ENCODE data around the gene KIDINS220.

- RRBS = 11% methylated on average over 1 of the region's 18 CpGs
These were observed 224.1 kb upstream of the ID2 start for GRCh38 chr2:8457649-8458194.

DNA sequence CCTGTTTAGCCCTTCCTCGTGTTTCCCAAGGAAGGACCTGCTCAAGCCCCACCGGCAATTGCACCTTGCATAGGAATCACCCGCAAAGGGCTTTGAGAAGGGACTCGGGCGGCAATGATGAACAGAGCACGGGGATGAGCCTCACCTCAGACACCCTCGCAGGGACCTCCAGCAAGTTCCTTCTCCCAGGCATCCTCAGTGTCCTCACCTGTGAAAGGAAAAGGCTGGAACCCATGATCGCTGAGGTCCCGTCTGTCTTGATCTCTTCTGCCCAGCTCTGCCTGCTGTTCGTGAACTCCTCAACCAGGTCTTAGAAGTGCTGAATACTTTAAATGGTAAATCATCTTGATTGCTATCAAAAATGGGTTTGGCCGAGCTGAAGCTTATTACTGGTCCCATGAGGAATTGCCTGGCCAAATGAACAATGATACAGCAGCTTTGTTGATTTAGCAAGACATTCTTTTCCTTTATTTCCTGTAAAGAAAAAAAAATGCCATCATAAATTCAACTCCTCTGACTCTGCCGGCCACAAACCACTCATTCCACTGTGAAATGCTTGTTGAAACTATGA, 74.4 kb upstream of the ID2 start:
- RRBS = no CpG with 5 or more reads among the region's 12 CpGs

DNA sequence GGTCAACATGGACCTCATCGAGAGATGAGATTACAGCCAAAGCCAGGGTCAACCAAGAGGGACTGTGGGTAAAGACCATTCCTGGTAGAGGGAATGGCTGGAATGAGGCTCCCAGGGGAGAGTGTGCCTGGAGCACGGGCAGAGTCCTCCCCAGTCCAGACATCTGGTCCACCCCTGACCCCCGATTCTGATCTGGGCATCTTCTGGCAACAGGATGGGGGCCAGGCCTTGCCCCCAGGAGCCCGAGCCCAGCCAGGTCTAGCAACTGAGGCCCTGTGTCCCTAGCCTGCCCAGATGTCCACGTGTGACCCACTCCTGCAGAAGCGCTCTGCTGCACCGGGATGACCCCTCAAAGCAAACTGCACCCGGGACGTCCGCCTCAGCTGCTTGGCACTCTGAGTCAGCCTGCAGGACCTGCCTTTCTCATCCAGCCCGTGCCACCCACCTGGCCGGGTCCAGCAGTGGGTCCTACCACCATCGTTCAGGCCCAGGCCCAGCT, 56.3 kb upstream of the ID2 start:
- RRBS = 94% methylated on average over 5 of the region's 13 CpGs

DNA sequence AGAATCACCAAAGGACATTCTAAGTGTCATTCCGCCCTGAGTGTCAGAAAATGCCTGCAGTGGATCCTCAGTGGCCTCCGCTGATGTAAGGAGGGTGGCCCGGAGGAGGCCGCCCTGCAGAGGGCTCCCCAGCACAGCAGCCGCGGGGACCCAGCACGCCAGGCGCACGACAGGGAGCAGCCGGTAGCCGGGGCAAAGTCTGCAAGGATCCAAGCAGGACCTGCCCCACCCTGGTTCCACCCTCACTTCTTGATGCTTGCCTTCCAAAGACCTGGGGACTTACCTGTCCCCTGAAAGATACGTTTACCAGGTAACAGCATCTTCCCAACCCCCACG, 54.1 kb upstream of the ID2 start:
- RRBS = 79% methylated on average over 6 of the region's 13 CpGs

- RRBS = no CpG with 5 or more reads among the region's 5 CpGs
These were observed 20.2 kb upstream of the ID2 start for GRCh38 chr2:8661762-8661982.

- RRBS = no CpG with 5 or more reads among the region's 24 CpGs
These were observed 5.9 kb upstream of the ID2 start for GRCh38 chr2:8675953-8676433.

DNA sequence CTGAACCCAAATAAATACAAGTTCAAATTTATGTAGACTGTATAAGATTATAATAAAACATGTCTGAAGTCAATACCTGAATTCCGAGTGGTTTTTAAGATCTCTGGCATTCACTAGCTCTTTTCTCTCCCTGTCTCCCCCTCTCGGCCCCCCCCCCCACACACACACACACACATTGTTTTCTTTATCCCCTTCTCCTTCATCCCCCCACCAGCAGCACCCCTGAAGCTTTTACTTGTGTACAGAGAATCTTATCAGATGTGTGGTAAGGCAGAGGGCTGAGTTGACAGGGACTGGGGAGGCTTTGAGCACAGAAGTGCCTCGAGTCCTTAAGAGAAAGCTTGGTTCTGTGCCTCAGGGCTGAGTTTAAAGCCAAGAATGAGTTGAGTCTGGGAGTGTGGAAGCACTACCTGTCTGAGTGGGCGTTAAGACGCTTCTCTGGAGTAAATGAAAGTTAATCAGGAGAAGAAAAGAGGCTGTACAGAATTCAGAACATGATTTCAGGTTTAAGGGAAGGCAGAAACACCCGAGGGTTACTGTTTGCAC, 2.6 kb downstream of the ID2 start:
- RRBS = no CpG with 5 or more reads among the region's 6 CpGs

DNA sequence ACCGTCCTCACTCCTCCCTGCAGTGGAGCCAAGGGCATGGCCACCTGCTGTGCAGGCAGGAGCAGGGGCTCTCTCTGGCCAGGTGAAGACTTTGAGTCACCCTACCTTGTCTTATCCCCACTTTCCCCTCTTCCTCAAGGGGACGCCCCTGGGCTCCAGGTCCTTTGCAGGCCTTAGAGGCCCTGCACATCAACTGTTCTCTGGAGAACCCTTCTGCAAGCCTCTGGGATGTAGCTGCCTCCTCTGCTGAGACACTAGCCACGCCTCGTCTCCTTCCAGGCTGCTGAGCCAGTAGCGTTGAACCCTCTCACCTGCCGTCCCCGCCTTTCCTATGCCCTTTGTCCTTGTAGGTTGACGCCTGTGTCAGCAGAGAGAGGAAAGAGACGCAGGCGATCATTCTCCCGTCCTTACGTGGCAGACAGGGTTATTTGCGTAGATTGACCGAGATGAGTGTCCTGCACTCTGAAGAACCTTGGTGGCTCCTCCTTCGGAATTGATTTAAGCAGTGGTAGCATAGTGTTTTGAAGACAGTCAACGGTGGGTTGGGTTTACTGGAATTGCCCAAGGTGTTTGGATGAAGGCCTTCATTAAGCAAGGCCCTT, 27.7 kb downstream of the ID2 start:
- RRBS = no CpG with 5 or more reads among the region's 16 CpGs

GRCh38 chr2:8731398-8732022, 49.7 kb downstream of the ID2 start:
- RRBS = no CpG with 5 or more reads among the region's 11 CpGs

- RRBS = no CpG with 5 or more reads among the region's 4 CpGs
These were observed 34.7 kb downstream of the KIDINS220 start for GRCh38 chr2:8802697-8803187.

GRCh38 chr2:8837138-8838096, at the start of gene KIDINS220:
Gene KIDINS220, minus strand, starts transcription at chr2:8837613.
- RRBS = 2% methylated on average over 41 of the region's 73 CpGs

DNA sequence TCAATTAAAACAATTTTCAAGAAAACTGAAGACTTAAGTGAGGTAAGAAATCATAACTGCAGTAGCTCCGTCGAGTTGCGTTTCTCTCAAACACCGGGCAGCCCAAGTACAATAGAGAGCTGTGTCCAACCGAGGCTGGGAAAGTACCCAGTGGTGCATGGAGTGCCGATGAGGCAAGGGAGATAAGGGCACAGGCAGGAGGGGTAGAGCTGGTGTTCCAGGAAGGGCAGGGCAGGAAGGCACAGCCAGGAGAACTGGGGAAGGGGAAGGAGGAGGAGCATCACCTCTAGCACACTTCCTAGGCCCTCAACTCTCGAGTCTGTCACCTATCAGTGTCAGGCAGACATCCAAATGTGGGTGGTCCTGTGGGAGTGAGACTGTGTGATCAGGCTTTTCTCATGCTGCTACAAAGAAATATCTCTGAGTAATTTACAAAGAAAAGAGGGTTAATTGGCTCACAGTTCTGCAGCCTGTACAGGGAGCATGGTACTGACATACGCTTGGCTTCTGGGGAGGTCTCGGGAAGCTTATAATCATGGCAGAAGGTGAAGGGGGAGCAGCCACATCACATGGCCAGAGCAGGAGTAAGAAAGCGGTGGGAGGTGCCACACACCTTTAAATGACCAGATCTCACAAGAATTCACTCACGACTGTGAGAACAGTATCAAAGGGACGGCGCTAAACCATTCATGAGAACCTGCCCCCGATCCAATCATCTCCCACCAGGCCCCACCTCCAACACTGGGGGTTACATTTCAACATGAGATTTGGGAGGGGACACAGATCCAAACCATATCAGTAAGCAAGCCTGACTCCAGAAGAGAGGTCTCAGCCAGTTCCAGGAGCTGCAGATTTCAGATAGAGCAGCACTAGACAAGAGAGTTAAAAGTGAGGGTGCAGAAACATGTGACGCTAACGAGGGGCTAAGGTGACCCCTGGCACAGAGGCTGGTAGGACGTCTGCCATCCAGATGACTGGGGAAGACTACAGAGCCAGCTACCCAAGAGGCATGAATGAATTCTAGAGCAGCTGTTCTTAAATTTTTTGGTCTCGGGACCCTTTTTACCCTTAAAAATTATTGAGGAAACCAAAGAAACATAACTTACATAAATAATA, 75.7 kb downstream of the MBOAT2 start:
- RRBS = no CpG with 5 or more reads among the region's 18 CpGs

- RRBS = no CpG with 5 or more reads among the region's 7 CpGs
These were observed 25.6 kb downstream of the MBOAT2 start for GRCh38 chr2:8977692-8978453.

GRCh38 chr2:9004250-9004861, 872 bp upstream of the MBOAT2 start:
- RRBS = 2% methylated on average over 16 of the region's 28 CpGs

- RRBS = no CpG with 5 or more reads among the region's 8 CpGs
These were observed 67.5 kb upstream of the MBOAT2 start for GRCh38 chr2:9070842-9071557.

DNA sequence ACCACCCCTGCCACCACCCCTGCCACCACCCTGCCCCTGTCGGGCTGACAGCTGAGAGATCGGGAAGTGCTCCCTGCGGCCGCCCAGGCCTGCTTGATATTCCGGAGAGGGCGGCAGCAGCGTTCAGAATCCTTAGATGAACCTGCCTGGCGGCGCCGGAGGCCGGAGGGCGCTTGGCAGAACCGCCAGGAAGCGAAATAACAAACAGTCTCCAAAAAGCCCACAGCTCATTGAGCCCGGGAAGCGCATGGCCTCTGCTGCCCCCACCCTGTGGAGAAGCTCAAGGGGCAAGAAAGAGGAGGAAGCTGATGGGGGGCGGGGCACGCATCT, 92.2 kb upstream of the MBOAT2 start:
- RRBS = 6% methylated on average over 11 of the region's 18 CpGs

DNA sequence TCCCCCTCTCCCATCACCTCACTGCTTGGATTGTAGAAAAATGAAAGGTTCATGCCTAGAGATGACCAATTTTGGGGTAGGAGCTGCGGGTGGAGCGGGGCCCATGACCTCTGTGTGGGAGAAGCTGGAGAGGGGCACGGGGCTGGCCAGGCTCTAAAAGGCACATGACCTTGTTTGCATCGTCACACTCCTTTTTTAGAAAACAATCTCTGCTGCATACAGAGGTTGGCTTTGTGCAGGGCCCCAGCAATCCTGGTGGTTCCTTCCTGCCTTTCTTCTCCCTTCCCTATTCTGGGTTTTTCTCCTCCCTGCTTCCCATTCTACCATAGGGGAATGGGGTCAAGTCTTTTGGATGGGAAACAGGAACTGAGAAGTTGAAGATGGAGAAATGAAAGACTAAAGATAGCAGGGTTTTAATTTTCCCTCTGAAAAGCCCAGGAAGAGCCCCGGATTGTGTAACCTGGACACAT, 53.8 kb downstream of the ASAP2 start:
- RRBS = no CpG with 5 or more reads among the region's 5 CpGs

DNA sequence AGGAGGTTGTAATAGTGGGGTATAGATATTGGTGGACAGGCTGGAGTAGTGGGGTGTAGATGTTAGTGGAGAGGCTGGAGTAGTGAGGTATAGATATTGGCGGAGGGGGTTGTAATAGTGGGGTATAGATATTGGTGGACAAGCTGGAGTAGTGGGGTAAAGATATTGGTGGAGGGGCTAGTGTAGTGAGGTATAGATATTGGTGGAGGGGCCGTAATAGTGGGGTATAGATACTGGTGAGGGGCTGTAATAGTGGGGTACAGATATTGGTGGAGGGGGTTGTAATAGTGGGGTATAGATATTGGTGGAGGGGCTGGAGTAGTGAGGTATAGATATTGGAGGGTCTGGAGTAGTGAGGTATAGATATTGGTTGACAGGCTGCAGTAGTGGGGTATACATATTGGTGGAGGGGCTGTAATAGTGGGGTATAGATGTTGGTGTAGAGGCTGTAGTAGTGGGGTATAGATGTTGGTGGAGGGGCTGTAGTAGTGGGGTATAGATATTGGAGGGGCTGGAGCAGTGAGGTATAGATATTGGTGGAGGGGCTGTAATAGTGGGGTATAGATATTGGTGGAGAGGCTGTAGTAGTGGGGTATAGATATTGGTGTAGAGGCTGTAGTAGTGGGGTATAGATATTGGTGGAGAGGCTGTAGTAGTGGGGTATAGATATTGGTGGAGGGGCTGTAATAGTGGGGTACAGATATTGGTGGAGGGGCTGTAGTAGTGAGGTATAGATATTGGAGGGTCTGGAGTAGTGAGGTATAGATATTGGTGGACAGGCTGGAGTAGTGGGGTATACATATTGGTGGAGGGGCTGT, 98.4 kb downstream of the ASAP2 start:
- RRBS = no CpG with 5 or more reads among the region's 2 CpGs

DNA sequence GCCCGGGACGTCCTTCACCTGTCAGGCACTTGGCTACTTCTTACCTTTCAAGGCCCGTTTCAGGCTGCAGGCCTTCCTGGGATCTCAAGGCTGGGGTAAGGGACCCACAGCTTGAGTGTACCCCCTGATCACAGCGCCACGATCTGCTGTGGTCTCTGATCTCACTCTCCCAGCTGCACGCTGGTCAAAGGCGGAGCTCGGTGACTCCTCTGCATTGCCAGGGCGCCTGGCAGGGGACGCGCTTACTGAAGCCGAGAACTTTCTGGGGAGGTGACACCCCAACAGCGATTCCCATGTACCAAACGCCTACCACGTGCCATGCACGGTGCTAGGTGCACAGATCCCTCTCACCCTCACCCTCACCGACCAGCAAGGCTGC, 904 bp downstream of the ITGB1BP1 start:
- RRBS = 8% methylated on average over 1 of the region's 17 CpGs

GRCh38 chr2:9681405-9681805, 50.6 kb upstream of the YWHAQ start:
- RRBS = no CpG with 5 or more reads among the region's 6 CpGs